Measurements from ENCODE around the genes CBARP and ADAMTSL5.

GRCh38 chr19:1081337-1082173, 13.6 kb downstream of the POLR2E start:
- PRO-cap, result no peak
- RAMPAGE, long total RNA, 2 experiments, result no peak in any of the 2 experiments

GRCh38 chr19:1189303-1189926, 15.3 kb upstream of the SBNO2 start:
- PRO-cap, result no peak
- RAMPAGE, long total RNA, 2 experiments, result no peak in any of the 2 experiments

- PRO-cap, result no peak
- RAMPAGE, long total RNA, 2 experiments, result no peak in any of the 2 experiments
These were observed 6.0 kb downstream of the CBARP start for GRCh38 chr19:1231677-1232259.

DNA sequence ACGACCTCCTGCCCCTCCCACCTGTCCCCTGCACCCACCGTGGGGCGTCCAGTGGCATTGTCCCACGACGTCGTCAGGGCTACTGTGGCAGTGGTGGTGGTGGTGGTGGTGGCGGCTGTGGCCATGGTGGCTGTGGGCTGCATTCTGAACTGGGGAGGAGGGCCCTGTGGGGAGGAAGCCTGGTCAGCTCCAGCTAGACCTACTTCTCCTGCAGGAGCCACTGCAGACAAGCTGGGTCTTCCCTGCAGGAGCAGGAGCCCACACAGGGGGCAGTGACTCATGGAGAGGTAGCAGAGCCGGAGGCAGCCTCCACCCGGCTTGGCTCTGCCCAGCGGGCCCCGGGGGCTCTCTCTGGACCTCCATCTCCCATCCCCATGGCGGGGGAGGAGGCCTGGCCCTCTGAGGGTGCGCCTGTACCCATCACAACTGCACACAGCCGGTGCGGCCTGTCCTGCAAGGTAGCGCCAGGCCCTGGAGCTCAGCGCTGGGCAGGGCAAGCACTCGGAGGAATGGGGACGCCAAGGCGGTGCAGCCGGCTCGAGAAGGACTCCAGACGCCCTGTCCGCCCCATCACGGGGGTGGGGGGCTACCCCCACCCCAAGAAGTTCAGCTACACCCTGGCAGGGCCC, 1.7 kb downstream of the CBARP start:
- PRO-cap, result no peak
- RAMPAGE, long total RNA, 2 experiments, result no peak in any of the 2 experiments

GRCh38 chr19:1237688-1238503, at the start of gene CBARP:
CBARP (minus strand) TSS chr19:1238005.
- PRO-cap, result unidirectional peak, minus-strand start at chr19:1238005
- RAMPAGE, long total RNA, 2 experiments, result no peak in any of the 2 experiments

DNA sequence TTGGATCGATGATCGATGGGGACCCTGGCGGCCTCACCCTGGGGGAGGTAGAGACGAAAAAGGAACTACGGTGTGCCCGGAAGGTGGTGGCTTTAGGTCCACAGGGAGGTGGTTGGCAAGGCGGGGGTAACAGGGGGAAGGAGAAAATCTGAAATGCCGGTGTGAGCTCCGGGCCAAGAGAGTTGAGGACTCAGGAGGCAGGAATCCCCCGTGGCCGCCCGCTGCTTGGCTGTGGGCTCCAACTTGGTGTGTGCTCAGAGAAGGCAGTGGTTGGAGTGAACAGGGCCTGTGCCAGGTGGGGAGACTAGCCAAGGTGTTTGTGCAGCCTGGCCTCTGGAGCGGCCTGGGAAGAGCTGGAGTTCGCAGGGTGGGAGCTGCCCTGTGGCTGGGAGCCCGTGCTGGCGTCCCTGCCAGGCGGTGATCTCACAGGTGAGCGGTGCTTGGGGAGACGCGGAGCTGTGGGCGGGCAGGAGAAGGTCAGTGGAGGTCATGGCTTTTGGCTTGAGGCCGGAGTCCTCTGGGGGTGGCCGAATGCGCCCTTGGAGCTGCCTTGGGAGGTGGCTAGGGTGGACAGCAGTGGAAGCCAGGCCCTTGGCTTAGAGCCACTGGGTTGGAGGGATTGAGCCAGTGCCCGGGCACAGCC, 7.3 kb upstream of the CIRBP start:
- PRO-cap, result no peak
- RAMPAGE, long total RNA, 2 experiments, result no peak in any of the 2 experiments

DNA sequence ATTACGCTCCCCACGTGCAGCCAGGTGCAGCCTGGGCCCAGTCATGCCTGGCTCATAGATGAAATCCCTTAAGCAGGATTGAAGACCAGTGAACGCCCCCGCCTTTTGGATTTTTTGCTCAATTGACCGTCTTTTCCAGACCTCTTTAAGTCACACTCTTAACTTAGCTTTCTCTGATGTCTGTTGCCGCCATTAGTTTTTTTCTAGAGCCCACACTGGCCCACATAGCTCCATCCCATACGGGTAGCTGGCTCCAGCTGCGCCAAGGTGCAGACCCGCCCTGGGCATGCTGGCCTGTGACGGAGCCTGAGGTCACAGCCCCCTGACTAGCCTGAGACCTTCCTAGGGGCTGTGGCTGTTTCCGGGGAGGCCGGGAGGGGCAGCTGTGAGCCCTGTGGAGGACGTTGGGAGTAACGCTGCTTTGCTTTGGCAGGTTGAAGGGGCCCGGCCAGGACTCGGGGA, 1.4 kb upstream of the FAM174C start:
- PRO-cap, result no peak
- RAMPAGE, long total RNA, 2 experiments, result no peak in any of the 2 experiments

DNA sequence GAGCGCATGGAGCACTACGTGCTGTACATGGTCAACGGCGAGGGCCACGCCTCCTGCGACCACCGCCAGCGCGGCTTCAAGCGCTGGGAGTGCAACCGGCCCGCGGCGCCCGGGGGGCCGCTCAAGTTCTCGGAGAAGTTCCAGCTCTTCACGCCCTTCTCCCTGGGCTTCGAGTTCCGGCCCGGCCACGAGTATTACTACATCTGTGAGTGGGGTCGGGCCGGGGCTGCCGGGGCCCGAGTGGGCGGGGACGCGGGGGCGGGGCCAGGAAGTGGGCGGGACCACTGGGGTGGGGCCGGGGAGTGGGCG, 9.9 kb downstream of the EFNA2 start:
- PRO-cap, result no peak
- RAMPAGE, long total RNA, 2 experiments, result no peak in any of the 2 experiments

GRCh38 chr19:1304144-1304682, 18.5 kb downstream of the EFNA2 start:
- PRO-cap, result no peak
- RAMPAGE, long total RNA, 2 experiments, result no peak in any of the 2 experiments

DNA sequence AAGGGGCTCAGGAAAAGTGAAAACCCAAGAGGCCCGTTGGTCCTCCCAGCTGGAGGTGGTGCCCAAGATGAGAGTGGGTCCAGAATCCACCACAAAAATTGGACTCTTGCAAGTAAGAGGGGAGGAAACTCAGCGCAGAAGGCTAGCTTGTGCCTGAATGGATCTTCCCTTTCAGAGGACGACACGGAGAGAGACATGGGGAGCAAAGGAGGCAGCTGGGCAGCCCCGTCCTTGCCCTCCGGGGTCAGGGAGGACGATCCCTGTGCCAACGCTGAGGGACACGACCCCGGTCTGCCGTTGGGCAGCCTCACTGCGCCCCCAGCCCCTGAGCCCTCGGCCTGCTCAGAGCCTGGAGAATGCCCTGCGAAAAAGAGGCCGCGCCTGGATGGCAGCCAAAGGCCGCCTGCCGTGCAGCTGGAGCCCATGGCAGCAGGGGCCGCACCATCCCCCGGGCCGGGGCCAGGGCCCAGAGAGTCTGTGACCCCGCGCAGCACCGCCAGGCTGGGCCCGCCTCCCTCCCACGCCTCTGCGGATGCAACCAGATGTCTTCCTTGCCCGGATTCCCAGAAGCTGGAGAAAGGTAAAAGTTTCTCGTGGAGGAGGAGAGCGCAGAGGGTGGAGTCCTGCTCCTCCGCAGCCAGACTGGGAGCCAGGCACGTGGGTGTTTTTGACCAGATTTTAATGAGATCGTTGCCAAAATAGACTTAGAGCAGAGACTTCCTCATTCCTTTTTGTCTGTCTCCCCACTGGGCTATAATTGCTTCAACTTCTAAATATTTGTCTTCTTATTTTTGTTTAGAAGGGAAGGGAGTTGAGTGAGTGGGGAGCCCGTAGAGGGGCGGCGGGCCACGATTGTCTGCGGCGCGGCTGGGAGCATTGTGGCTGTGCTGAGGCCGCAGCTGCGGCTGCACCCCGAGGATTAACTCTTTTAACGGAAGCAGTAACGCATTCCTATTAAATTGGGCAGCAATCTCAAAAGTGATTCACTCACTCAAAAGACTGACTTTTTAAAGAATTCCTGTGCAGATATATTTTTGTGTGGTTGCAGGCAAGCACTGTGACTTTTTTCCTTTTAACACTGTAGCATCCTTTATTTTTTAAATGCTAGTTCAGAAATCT, 6.1 kb downstream of the PWWP3A start:
- PRO-cap, result no peak
- RAMPAGE, long total RNA, 2 experiments, result no peak in any of the 2 experiments

GRCh38 chr19:1361952-1362476, 7.3 kb downstream of the PWWP3A start:
- PRO-cap, result no peak
- RAMPAGE, long total RNA, 2 experiments, result no peak in any of the 2 experiments

DNA sequence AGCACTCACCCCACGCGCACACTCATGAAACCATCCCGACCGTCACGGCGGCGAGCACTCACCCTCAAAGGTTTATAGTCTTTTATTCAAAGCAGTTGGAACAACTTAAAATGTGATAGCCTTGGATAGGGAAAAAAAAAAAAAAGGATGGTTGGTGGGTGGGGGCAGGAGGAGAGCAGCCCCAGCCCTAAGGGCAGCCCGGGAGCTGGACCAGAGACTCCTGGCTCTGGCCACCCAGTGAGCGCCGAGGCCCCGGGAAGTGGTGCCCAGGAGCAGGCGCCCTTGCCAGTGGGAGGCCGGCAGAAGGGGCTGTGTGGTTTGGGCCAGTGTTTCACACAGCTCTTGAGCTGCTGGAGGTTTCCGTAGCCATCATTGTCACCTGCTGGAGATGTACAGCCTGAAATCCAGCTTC, 13.0 kb downstream of the DAZAP1 start:
- PRO-cap, result no peak
- RAMPAGE, long total RNA, 2 experiments, result no peak in any of the 2 experiments

DNA sequence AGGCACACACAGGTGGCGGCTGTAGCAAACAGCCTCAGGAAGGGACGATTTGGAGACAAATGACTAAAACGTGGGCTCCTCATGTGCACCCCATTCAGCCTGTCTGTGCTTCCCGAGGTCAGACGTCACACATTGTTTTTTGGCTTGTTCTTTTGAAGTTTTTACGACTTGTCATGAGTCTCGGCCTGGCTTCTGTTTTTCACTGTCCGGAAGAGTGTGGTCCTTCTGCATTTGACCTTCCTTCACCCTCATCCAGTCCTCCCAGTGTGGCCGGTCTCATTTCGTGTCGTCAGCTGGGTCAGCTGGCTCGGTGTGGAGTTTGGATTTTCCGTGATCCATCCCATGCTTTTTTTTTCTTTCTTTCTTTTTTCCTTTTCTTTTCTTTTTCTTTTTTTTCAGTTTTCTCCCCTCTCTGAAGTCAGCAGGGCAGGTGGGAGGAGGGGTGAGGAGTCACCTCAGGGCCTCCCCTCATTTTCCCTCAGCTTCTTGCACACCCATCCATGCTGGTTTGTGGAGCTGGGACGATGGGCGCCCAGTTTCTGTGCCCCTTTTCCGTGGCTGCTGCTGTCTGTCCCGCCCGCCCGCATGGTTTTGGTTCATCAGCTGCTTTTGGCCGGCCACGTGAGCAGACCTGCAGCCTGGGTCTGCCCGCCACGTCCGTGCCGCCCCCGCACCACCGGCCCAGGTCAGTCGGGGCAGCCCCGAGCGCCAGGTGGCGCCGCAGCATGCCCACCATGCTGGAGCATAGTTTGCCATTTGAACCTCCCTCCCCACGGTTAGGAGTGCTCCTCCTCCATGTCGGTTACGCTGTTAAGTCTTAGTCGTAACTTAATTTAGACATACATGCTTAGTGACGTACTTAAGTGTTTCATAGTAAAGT, 15.3 kb downstream of the DAZAP1 start:
- PRO-cap, result no peak
- RAMPAGE, long total RNA, 2 experiments, result no peak in any of the 2 experiments

GRCh38 chr19:1423448-1424106, 14.6 kb upstream of the RPS15 start:
- PRO-cap, result no peak
- RAMPAGE, long total RNA, 2 experiments, result no peak in any of the 2 experiments

DNA sequence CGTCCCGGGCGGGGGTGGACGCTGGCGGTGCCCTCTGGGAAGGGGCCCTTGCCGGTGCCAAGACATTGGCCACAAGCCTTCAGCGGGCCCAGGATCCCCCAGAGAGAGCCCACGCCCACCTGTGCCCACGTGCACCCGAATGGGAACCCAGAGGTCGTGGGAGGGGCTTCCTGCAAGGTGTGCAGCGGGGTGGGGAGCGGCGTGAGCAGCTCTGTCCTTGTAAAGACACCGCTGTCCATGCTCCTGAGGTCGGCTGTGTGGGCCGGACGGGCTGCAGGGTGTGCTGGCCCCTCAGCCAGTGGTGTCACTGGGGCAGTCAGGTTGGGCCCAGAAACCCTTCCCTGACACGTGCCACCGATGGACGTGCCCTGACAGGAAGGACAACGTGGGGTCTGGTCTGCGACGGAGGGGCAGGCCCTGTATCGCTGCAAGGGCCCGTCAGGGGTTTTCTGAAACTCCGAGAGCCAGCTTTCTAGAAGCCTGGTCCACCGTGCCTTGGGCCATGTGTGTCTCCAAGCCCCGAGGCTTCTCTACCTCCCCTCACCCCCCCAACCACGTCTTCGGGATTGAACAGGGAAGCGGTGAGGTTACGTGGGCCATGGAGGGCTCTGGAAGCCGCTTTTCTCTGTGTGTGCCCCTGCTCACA, 4.2 kb upstream of the RPS15 start:
- PRO-cap, result no peak
- RAMPAGE, long total RNA, 2 experiments, result no peak in any of the 2 experiments

DNA sequence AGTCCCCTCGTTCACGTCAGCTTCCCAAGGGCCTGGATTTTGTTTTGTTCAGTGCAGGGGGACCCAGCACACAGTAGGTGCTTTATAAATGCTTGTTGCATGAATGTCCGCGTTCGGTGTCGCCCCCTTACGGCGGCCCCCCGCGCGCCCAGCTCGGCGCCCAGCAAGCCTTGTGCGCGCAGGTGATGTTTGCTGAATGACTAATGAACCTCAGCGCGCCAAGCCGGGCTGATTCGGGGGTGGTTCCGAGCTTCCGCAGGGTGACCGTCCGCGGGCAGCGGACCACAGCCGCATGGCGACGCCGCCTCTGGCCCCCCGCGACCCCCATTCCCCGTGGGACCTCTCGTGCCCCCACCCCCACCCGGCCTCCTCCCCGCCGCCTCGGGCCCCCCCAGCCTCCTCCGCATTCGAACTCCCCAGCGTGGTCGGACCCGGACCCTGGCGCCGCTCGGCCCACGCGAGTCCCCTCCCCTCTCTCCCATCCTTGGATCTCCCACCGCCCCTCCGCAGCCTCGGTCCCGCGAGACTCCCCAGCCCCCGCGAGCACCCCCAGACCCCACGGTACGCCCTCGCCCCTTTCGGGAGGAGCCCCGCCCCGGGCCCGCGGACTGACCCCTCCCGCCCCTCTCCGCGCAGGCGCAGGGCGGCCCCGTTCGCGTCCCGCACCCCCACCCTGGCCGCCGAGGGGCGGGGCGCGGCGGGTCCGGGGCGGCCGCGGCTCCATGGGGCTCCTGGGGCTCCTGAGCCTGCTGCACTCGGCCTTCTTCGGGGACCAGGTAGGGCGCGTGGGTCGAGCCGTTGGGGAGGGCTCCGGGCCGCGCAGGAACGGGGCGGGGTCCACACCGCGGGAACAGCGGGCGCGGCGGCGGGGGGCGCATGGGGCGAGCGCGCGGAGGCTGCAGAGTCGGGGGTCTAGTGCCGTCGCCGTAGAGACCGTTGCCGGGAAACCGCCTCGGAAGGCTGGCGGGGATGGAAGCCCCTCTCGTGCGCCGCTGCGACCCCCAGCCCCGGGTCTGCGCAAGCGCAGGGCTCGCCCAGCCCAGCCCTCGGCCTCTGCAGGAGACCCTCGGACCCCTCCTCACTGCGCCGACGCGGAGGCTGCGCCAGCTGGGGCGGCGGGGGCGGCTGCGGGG, 4.0 kb upstream of the APC2 start:
- PRO-cap, result no peak
- RAMPAGE, long total RNA, 2 experiments, result no peak in any of the 2 experiments

GRCh38 chr19:1501085-1501632, 10.2 kb downstream of the REEP6 start:
- PRO-cap, result no peak
- RAMPAGE, long total RNA, 2 experiments, result no peak in any of the 2 experiments

GRCh38 chr19:1512868-1513813, at the start of gene ADAMTSL5:
ADAMTSL5 (minus strand) TSS chr19:1513019.
- PRO-cap, result bidirectional peak, plus-strand start at chr19:1513137, minus-strand start at chr19:1513007
- RAMPAGE, long total RNA, 2 experiments, result start-site peak on the minus strand in 1 of 2 experiments, at chr19:1512999-1513028 at its widest, 7 reads per replicate

- PRO-cap, result no peak
- RAMPAGE, long total RNA, 2 experiments, result no peak in any of the 2 experiments
These were observed 312 bp downstream of the PLK5 start for GRCh38 chr19:1524185-1524592.

DNA sequence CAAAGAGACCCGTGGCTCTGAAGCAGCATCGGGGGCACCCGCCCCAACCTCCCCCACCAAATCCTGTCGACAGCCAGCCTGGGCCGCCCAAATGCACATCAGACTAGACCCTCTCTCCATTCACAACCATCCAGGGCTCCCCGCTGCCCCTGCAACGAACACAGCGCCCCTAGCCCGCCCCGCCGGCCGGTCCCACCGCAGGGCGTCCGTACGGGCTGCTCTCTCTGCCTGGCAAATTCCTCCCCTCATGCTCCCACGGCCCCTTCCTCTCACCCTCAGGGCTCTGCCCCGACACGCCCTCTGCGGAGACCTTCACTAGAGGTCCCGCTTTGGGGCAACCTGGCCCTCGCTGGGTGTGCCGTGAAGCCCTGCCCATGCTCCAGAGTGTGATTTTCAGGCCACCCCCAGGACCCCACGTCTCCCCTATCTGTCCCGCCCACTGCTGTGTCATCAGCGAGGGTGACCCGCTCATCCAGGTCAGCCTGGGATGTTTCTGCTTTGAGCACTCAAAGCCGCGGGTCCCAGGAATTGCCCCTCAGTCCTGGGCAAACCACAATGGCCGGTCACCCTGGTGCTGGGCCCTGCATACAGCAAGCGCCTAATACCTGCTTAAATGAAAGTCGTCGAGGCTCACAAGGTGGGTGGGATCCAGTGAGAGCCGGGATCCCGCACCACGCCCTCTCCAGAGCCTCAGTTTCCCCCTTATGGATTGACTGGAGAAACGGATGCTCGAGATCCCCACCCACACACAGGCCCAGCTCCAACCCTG, 6.9 kb downstream of the TCF3 start:
- PRO-cap, result no peak
- RAMPAGE, long total RNA, 2 experiments, result no peak in any of the 2 experiments

All from breast epithelium (tissue), 2 donors.